Ishikawa (cell line): Measurements from ENCODE around the gene ERN2.

GRCh38 chr16:23140742-23141396 is 8.4 kb downstream of the USP31 start:
- RRBS, result no CpG with 5 or more reads among the region's 4 CpGs

GRCh38 chr16:23146918-23147771 is 2.1 kb downstream of the USP31 start:
- RRBS, result no CpG with 5 or more reads among the region's 19 CpGs

DNA sequence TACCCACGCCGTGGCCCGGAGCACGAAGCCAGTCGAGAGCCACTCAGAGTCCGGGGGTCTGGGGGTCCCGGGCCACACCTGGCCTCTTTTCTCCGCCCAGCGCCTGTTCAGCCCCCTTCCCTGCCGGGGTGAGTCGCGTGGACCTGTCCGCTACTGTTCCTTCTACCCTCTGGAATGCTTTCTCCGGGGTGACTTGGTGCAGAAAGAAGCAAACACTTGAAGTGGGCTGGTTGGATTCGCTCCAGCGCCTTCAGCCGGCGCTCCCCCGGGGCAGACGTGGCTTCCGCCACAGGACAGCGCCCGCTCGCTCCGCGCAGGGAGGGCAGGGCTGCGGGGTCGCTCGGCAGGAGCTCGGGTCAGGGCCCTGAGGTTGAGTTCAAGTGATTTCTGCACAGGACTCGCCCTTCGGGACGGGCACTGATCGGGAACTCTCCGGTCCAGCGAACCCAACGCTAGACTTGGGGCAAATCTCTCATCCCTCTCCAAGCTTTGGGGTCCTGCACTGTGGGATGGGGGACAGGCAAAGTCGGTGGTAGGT is 525 bp downstream of the SCNN1G start:
- RRBS, result 3% methylated on average over 11 of the region's 38 CpGs

DNA sequence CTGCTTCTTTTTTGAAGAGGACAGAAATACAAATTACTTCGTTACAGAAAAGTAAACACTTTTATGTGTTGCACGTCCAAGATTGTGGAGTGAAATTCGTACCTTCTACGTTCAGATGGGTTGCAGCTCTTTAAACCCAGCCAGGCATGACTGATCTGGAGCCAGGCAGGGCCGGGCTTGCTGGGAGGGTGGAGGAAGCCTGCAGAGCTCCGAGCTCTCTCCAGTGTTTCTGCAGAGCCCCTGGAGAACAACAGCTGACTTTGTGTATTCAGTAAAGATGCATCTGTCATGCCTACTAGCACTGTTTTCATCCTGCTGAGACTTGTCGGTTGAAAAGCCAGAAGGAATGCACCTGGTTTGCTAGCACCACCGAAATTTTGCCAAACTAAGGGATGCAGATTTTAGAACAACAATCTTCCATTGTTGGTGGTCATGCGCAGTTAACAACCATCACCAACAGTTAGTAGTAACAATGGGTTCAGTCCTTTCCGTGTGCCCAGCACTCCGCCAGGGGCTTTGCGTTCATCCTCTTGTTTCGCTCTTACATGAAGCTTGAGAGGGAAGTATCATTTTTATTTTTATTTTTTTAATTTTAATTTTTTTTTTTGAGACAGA is 22.4 kb upstream of the SCNN1B start:
- RRBS, result no CpG with 5 or more reads among the region's 13 CpGs

GRCh38 chr16:23317257-23317920 is 15.3 kb downstream of the SCNN1B start:
- RRBS, result no CpG with 5 or more reads among the region's 9 CpGs

GRCh38 chr16:23384791-23385350 is 68.1 kb downstream of the COG7 start:
- RRBS, result no CpG with 5 or more reads among the region's 14 CpGs

DNA sequence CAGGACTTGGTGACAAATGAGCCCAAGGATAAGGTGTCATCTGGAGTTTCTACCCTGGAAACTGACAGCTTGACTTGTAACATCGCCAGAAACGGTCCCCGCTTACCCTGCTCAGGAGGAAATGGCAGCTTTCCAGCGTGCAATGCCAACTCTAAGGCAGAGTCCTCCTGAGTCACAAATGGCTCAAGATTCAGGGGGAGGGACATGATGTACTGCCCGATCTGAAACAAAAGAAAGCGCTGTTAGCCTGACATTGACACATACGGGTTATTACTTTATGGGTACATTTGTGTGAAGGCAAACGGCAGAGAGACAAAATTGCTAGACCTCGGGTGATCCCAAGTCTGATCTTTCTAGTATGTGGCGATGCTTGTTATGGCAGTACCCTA is 59.9 kb downstream of the COG7 start:
- RRBS, result no CpG with 5 or more reads among the region's 10 CpGs

DNA sequence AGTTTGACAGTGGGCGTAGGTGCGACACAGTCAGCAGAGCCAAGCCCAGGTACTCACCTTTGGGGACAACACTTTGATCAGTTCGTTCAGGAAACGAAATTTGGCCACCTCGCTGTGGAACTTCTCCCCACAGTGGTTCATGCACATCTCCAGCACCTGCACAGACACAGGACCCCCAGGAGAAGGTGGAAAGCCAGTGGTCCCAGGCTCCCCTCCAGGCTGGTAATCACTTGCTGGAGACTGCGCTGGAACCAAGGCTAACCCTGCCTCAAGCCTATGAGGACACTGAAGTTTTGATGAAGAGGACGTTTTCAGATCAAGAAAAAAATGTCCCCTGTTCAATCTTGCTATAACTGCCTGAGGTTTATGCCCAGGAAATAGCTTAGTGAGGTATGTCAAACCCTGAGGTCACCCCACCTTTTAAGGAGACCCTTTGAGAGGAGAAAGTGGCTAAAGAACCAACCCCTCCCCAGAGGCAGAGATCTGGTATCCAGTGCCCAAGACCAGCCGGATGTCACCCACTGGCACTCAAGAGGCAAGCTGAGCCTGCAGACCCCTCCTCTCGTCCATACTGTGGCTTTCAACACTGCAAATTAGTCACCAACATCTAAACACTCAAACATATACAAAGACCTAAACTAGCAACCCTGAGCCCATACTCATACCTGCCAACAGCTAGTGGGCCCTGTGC is 16.8 kb downstream of the GGA2 start:
- RRBS, result no CpG with 5 or more reads among the region's 9 CpGs

- RRBS, result no CpG with 5 or more reads among the region's 2 CpGs
Observed at GRCh38 chr16:23495424-23495816, 14.9 kb downstream of the GGA2 start.

DNA sequence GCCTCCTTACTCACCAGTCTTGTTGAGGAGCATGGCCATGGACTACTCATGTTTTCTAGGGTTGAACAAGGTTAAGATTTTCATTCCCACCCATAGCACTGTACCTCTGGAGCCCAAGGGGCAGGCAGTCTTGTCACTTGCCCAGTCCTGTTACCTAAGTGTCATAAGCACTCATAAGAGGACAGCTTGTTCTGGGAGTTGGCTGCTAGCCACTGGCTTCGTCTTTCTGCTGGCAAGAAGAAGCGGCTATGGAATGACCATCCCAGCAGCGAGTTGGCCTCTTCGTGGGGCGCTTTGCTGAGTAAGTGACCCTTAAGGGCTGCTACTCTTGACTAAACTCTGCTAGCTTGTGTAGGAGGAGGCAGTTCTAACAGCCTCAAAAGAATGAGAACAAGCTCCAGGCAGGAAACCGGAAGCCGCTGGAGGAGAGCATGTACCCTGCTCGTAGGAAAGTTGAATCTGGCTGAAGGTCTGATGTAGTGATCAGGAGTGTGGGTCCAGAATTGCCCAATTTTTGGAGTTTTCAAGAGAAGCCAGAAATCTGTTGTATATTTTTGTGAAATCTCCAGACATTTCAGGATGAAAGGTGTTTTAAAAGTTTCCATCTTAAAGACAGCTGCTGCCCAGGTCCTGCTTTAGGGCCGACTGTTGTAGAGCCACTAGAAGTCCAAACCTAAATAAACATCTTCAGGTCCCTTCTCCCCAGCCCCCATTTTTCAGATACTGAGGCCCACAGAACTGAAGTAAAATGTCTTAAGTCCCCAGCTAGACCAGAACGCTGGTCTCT is 7.6 kb downstream of the UBFD1 start:
- RRBS, result no CpG with 5 or more reads among the region's 10 CpGs

- RRBS, result no CpG with 5 or more reads among the region's 7 CpGs
Observed at GRCh38 chr16:23640583-23640908, 564 bp downstream of the PALB2 start.

- RRBS, result no CpG with 5 or more reads among the region's 19 CpGs
Observed at GRCh38 chr16:23689076-23689595, 10.4 kb downstream of the PLK1 start.

DNA sequence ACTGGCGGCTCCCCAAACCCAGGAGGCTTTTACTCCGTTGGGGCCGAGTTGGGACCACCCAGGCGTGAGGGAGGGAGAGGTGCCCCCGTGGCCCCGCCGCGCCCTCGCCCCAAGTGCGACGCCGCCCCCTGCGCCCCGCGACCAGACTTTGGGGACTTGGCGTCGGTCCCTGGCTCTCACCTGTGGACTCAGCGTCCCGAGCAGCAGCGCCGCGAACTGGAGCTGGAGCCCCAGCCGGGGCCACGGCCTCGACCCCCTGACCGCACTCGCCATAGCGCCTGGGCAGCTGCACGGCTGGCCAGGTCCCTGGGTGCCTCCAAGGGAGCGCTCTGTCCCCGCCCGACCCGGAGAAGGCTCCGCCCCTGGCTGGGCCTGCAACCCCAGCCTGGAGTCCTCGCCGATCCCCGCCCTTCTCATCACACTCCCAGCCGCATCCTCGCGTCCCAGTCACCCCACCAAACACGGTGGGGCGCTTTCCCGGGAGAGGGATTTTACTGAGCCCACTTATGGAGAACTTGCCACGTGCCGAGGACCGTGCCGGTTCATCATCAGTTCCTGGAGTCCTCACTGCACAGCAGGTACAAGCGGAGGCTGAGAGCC is at the start of gene ERN2:
Gene ERN2, minus strand, starts transcription at position 308 of the 600 bp plus-strand sequence.
- RRBS, result 50% methylated on average over 17 of the region's 48 CpGs

DNA sequence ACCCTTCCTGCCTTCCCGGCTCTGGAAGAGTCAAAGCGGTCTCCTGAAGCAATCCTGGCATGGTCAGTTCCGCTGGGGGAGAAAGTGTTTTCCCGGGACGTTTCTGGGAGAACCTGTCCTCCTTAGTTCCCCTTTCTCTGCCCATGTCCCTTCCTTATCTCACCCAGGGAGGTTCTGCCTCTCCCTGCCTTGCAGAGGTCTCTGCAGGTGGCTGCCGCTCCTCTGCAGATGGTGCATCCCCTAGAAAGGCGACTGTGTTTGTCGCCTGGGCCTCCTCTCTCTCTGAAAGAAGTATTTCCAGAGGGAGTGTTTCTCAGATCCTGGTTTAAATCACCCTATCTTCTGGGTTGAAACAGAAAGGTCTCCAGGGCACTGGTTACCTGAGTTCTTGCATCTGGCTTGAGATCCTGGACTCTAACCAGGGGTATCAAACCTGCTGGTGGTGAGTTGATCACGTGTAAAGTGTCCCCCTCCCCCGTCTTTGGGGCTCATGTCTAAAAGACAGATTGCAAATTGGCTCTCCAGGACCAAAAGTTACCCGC is 1.9 kb downstream of the PRKCB start:
- RRBS, result 3% methylated on average over 4 of the region's 11 CpGs

GRCh38 chr16:23859464-23859959 is 23.7 kb downstream of the PRKCB start:
- RRBS, result no CpG with 5 or more reads among the region's 3 CpGs

GRCh38 chr16:23863468-23864125 is 27.8 kb downstream of the PRKCB start:
- RRBS, result no CpG with 5 or more reads among the region's 7 CpGs

DNA sequence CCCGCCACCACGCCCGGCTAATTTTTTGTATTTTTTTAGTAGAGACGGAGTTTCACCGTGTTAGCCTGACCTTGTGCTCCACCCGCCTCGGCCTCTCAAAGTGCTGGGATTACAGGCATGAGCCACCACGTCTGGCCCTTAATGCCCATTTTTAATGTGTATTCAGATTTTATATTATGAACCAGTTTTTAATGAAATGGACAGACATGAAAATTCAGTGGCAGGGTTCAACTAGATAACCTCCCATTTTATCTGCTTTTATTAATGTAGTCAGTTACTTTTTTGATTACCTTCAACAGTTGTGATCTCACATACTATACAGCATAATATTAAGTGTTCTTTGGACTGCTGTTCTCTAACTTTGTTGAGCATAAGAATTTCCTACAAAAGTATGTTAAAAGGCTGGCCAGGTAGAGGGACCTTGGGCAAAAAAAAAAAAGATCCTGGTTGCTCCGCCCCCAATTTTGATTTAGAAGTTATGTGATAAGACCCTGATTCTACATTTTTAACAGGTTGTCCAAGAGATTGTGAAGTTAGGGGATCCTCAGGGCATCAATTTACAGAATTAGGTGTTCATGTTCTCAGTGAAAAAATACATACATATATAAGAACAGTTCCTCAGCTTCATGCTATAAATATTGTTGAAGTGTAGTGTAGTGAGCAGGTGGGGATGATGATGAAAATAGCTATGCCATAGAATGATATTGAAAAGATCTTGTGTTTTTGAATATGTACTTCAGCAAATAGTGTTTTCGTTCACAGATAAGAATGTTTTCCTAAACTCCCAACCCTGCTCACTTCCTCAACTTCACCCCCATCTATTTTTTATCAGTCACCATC is 18.0 kb downstream of the RBBP6 start:
- RRBS, result no CpG with 5 or more reads among the region's 10 CpGs

DNA sequence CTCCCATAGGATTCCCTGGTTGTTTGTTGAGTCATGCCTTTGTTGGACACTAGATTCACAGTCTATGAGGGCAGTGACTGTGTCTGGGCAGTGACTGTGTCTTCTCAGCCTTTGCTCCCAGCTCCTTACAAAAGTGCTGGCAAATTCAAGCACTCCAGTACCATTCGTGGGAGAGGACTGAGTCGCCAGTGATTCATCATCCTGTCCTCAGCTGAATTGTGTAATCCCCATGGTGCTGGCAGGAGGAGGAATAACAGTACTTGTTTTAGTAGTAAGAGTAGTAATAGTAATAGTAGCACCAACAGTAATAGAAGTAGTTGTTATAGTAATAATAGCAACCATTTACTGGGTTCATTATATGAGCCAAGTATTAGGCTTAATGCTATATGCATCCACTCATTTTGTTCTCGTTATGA is 59.9 kb upstream of the TNRC6A start:
- RRBS, result no CpG with 5 or more reads among the region's 3 CpGs

- RRBS, result 1% methylated on average over 22 of the region's 48 CpGs
Observed at GRCh38 chr16:24729996-24730520, 607 bp downstream of the TNRC6A start.

DNA sequence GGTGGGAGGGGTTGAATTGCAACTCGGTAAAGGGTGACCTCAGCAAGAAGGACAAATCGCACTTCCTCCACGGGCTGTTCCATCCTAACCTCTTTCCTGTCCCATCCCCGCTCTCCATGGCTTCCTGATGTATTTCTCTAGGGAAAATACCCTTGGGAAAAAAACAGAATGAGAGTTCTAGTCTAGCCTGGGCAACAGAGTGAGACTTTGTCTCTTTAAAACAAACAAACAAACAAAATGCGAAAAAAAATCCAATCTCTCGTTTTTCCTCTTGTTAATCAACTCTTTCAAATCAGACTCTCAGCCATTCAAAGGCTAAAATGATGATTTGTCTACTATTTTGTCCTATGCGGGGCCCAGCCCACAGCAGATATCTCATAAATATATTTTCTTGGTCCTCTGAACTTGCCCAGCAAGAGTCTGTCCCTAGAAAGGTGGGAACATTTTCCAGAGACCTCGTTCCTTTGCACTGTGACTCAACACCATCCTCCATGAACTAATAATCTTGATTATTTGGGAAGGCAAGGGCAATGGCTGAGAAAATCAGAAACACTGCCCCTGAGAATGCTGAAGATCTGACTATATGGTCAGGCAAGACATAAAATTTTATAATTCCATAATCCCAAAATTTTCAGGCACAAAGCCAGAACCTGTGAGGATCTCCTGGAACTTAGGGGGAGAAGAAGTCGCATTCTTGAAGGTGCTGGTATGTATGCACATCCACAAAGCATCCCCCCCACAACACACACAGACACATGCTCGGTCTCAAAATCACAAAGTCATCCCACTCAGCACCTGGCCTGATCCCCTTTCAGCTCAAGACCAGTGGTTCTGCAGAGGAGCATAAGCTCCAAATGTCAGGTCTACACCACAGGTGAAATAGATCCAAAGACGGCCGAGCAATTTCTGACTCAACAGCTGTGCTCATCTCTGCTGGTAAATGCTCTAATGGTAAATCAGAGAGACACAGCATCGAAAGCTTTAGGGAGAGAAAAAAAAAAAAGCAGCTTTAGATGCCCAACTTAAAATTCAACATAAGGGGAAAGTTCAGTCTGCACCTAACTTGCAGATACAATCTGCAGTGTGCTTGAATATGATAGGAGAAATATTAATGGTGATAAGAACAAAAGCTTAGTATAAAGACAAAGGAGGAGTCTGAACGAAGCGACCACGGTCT is 56.8 kb downstream of the ARHGAP17 start:
- RRBS, result no CpG with 5 or more reads among the region's 16 CpGs